ENCODE measurements around a stretch of chr6.

DNA sequence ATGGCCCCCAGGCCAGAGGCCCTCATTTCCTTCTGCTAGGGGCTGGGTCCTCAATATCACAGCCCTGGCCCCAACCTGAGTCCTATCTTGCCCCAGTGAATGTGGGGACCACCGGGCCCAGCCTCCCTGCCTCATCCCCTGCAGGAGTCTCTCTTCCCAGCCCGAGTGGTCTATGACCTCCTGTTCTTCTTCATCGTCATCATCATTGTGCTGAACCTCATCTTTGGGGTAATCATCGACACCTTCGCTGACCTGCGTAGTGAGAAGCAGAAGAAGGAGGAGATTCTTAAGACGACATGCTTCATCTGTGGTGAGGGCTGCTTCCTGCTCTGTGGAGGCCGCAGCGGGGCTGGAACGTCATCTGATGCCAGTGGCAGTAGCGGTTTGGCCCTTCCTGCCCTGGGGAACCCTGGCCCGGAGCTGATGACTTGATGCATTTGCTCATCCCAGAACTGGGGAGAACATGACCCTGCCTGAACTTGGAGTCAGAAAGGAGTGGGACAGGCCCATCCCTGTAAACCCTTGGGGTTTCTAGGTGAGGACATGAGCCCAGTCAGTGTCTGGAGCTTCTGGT is 18.8 kb downstream of the UQCC2 start:
- PRO-cap: no peak
- RAMPAGE, long total RNA, 2 experiments: no peak in any of the 2 experiments

DNA sequence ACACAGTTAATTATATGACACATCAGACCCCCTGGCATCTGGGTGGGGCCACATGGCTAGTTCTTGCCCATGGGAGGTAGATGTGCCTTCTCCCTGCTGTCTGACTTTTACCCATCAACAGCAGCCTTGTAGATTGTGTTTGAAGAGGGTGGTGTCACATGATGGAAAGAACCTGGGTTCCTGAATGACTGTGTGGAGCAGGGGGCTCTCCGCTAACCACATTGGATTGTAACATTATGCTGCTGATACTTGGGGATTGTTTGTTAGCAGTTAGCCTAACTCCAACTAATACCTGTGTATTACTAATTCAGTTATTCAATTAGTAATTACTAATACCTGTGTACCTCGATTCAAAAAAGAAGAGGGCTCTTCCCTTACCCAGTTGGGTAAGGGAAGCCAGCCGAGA is 7.3 kb upstream of the UQCC2 start:
- PRO-cap: no peak
- RAMPAGE, long total RNA, 2 experiments: no peak in any of the 2 experiments

DNA sequence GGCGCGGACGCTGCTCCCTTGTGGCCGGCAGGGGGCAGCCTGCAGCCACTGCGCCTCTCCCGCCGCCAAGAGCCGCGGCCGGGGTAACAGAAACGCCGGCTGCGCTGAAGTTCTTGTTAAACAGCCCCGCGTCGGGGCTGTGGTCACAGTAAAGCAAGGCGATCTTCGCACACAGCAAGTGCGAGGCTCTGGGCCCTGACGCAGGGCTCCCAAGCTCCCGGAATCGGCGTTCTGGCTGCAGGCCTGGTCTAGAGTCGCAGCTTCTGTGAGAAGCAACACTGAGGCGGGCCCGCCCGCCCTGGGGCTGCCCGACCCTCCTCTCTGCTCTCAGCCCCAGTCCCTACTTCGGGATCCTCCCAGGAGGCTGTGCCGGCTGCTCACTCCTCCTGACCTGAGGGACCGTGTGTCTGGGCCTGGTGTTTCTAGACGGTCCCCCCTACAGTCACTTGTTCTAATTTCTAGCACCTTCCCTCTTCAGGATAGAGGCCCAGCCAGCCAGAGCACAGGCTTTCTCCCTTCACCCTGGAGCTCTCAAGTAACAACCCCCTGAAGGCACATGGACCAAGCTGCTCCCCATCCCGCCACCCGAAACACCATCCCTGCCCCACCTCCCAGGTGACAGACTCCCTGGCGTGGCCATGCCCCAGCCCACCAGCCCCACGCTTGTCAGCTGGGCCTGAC is 17.1 kb downstream of the LEMD2 start:
- PRO-cap: no peak
- RAMPAGE, long total RNA, 2 experiments: no peak in any of the 2 experiments

DNA sequence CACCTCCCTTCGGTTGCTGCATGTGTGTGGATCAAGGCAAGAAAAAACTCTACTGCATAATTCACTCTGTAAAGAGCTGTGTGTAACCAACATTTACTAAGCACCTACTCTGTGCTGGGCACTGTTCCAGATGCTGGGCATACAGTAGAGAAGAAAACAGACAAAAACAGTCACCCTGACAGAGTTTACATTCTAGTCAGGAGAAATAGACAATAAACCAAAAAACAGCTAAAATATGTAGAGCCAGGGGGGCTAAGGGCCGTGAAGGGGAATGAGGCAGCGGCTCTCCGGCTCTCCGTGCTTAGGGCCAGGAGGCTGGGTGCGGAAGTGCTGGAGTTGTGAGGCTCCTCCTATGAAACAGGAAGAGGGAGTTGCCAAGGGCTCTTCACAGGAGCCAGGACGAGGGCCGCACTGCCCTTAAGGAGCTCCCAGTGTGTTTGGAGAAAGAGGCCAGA is 20.5 kb upstream of the MLN start:
- PRO-cap: no peak
- RAMPAGE, long total RNA, 2 experiments: no peak in any of the 2 experiments

DNA sequence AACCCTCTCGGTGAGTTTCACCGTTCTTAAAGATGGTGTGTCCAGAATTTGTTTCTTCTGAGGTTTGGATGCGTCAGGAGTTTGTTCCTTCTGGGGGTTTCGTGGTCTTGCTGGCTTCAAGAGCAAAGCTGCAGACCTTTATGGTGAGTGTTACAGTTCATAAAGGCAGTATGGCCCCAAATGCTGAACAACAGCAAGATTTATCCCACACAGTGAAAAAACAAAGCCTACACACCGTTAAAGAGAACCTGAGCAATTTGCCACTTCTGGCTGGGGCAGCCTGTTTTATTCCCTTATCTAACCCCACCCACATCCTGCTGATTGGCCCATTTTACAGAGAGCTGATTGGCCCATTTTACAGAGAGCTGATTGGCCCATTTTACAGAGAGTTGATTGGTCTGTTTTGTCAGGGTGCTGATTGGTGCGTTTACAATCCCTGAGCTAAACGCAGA is 129.4 kb downstream of the GRM4 start:
- PRO-cap: no peak
- RAMPAGE, long total RNA, 2 experiments: no peak in any of the 2 experiments

DNA sequence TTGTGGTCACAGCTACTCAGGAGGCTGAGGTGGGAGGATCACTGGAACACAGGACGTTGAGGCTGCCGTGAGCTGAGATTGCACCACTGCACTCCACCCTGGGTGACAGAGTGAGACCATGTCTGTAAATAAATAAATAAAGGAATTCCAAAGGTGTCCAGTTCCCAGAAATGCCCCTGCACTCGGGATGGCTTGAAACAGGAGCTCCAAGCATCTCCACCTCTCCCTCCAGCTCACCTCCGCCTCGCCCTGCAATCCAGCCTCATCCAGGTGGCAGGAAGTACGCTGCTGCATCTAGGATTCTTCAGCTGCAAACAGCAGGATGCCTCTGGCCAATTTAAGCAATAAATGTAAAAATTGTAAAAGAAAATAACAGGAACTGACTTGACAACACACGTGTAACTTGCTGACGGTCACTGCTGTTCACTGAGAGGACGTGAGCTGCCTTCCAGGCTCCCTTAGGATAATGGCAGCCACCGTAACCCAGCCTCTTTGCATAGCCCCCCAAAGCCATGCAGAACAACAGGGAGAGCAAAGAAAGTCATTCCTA is 11.4 kb upstream of the GRM4 start:
- PRO-cap: no peak
- RAMPAGE, long total RNA, 2 experiments: no peak in any of the 2 experiments

- PRO-cap: no peak
- RAMPAGE, long total RNA, 2 experiments: no peak in any of the 2 experiments
These were observed 9.6 kb upstream of the HMGA1 start for GRCh38 chr6:34226879-34227725.

DNA sequence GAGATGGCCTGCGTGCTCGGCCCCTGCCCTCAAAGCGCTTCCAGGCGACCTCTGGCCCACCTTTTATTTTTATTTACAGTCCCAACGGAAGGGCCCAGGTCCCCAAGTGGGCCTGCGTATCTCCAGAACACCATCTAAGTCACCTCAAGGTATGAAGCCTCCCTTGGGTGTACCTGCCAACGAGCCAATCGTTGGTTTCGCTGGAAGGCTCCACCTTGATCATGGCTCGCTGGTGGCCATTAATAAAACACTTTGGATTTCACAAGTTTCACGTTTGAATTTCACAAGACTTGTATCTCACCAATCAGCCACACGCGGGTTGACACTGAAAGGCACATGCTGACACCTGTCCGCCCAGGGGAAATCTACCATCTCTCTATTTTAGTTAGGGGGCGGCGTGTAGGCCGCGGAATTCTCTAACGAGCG is 635 bp upstream of the HMGA1 start:
- PRO-cap: unidirectional peak, minus-strand start at position 136 of the sequence
- RAMPAGE, long total RNA, 2 experiments: no peak in any of the 2 experiments

GRCh38 chr6:34386255-34387227 is 5.9 kb downstream of the NUDT3 start:
- PRO-cap: no peak
- RAMPAGE, long total RNA, 2 experiments: no peak in any of the 2 experiments

DNA sequence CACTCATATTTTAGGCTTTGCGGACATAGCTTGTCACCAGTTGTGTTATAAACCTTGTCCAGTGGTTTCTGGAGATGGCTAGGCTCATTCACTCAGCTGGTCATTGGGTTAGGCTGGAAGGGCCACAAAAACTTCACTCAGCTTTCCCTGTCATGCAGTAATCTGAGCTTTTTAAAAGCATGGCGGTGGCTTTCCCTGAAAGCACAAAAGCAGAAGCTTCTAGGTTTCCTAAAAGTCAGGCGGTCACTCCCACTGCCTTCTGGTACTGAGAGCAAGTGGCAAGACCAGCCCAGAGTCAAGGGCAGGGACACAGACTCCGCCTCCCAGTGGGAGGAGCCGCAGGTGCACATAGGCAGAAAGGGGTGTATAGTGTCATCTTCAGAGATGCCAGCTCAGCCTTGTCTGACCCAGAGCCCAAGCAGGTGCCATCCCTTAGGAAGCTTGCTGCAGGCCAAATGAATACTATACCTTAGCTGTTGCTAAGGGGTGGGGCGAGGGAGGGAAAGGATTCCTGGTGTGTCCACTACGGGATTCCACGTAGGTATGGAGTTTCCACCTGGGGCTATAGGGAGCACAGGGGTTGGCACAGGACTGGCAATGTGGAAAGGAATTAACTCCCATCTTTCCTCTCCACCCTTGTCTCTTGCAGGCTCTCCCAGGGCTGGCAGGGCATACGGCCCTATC is 17.9 kb upstream of the PACSIN1 start:
- PRO-cap: no peak
- RAMPAGE, long total RNA, 2 experiments: no peak in any of the 2 experiments

DNA sequence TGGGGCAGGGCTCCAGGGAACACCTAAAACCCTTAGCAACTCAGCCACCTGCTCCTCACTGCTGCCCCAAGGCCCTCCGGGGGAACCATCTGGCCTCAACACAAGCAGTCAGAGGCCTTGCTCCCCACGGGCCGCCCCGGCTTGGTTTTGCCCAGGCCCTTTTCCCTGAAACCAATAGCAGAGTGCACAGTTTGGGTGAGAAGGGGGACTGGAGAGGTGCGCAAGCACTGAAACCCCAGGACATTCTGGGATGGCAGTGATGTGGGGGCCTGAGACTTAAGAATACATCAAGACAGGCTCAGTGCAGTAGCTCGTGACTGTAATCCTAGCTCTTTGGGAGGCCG is 10.8 kb downstream of the SPDEF start:
- PRO-cap: no peak
- RAMPAGE, long total RNA, 2 experiments: no peak in any of the 2 experiments

DNA sequence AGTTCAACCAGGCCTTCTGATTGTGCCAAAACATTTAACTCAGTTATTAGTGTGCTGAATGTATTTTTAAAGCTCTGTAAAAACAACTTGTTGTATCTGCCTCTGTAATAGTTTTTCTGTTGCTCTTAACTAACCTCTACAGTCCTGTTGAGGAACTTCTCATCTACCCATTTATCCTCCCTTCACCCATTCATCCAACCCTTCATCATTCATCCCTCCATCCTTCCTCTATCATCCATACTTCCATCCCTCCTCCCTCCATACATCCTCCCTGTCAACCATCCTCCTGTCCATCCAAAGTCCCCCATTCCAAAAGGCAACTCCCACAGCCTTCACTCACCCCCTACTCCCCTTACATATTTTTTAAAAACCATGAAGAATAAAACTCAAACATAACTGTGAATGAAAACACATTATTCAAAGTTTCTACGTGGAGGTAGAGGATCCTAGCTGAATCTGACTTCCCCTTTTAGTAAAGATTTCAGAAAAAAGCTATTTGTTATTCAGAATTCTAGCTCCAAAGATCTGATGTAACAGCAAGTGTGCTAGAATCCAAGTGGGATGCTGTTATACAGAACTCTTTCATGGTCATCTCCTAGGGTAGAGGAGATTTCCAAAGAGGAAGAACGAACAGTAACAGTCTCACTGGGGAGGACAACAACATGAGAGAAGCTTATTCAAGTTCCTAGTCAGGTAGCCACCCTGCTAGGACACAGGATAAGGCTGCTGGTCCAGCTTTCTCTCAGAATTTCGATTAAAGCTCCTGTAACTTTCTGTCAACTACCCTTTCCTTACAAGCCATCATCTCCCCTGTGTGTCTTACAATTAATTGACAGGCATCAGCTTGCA is 40.9 kb upstream of the SPDEF start:
- PRO-cap: no peak
- RAMPAGE, long total RNA, 2 experiments: no peak in any of the 2 experiments

DNA sequence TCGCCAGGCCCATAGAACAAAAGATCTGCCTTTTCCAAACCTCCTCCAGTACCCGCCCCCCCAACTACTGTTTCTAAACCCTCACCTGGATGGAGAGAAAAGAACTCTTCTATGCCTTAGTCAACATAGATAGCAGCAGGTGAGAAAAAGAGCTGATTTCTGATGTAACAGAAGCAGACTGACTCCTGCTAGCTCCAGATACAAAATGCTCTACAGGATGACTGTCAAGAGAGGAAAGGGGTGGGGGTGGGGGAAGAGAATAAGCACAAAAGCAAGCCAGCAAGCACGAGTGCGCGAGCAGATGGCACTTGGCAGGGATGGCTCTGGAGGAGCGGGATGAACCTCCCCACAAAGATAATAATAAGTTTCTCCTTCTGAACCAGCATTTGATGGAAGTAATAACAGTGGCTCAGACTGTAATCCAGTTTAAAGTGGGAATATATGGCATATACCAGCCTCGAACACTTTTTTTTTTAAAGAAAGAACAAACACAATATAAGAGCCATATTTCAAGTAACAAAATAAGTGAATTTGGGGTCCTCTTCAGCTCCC is 45.6 kb upstream of the SPDEF start:
- PRO-cap: no peak
- RAMPAGE, long total RNA, 2 experiments: no peak in any of the 2 experiments

DNA sequence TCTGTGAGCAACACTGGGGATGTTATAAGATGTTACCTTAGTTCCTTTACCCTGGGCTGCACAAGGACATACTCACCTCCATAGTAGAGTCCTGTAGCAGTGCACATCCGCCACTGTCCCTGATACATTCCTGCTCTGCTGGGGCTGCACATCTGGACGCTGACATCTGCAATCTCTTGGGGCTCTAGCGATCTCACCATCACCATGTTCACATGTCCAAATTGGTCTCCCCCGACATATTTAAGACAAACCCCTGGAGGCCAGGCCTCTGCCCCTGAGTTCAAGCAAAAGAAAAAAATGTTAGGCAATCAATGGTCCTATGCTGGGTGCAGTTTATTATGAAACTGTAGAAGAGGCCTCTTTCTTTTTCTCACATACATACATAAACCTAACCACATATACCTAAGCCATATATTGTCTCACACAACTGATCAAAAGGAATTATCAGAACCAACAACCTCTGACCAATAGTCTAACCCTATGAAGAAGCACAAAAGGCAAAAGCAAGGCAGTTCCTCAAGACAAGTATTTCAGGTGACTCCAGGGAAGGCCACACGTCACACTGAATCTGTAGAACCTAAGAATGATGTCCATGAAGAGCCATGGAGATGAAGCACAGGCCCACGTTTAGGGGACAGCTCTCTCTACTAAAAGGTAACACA is 49.9 kb downstream of the ILRUN start:
- PRO-cap: no peak
- RAMPAGE, long total RNA, 2 experiments: no peak in any of the 2 experiments

GRCh38 chr6:34740311-34741039 is 16.8 kb upstream of the SNRPC start:
- PRO-cap: no peak
- RAMPAGE, long total RNA, 2 experiments: no peak in any of the 2 experiments

- PRO-cap: no peak
- RAMPAGE, long total RNA, 2 experiments: no peak in any of the 2 experiments
These were observed 880 bp upstream of the SNRPC start for GRCh38 chr6:34756409-34756840.

DNA sequence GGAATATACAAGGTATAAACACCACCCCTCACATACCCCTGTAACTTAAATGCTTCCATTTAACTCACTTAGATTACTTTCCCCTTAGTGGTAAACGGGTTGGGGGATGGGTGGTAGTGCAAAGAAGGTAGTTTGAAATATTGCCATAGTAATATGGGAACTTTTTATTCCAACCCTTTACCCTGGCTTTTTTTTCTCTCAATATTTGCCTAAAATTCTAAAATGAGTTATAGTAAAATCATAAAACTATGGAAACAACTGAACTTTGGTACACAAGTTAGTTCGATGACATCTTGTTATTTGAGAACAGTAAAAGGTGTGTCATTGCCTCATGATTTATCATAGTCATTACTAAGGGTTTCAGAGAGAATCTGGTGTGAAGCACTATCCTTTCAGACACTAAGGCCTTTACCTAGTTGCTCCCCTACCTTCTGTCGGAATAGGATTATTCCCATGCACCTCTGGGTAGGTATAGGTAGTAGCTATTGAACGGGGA is 11.5 kb downstream of the TAF11 start:
- PRO-cap: no peak
- RAMPAGE, long total RNA, 2 experiments: no peak in any of the 2 experiments

DNA sequence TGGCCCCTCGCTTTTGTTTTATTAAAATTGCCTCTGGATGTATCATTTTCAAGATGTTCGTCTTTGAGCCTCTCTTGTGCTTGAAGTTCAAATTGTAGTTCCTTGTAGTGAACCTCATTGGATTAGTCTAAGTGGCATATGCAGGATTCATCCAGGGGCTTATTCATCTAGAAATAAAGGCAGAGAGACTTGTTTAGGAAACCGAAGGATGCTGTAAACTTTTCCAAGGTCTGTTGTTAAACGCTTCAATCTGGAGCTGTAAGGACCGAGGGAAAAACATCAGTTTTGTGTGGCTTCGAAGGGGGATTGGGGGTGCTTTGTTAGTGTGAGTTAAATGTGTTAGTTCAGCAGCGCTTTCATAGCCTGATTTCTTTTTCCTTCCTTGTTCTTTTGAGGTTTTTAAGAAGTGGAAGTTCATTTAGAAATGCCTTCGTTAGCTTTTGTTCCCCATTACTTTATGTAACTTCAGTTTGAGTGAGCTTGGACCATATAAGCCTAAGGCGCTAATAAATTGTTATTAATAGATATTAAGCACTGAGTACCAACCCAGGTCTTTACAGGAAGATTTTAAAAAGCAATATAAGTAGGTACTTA is 1.4 kb downstream of the ANKS1A start:
- PRO-cap: no peak
- RAMPAGE, long total RNA, 2 experiments: no peak in any of the 2 experiments

GRCh38 chr6:34919596-34919953 is 30.5 kb downstream of the ANKS1A start:
- PRO-cap: no peak
- RAMPAGE, long total RNA, 2 experiments: no peak in any of the 2 experiments

DNA sequence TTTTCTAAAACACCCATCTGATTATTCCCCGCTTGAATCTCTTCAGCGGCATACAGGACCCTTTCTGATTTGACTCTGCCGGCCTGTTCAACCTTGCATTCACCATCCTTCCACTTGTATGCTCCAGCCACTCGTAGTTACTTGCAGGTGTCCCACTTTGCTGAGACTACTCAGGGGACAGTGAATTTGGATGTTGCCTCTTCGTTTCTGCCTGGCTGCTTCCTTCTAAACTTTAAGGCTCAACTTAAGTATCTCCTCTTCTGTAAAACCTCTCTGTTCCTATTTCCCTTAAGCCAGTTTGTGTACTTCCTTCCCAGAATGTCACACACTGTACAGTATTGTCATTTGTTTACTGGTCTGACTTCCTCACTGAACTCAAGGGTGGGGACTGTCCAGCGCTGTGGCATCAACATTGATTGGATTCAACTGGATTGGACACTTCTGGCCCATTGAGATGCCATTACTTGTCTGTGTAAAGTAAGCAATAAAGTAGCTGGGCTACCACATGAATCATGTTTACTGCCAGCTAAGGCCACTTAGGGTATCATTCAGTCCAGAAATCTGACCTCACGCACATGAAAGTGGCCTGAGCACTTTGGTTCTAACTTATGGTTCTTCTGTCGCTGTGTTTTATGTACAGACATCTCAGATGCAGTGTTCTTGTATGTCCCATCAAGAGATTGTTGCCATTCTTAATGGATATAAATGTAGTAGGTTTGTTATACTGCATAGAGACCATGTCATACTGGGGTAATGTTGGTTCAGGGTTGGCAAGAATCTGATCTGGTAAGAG is 69.7 kb downstream of the ANKS1A start:
- PRO-cap: no peak
- RAMPAGE, long total RNA, 2 experiments: no peak in any of the 2 experiments

Data from breast epithelium (tissue), 2 donors.